Mesangial cell (primary cell): Measurements from ENCODE around the genes ZNF583, ZNF71, ZNF772, ZNF419, A1BG and ZNF324.

DNA sequence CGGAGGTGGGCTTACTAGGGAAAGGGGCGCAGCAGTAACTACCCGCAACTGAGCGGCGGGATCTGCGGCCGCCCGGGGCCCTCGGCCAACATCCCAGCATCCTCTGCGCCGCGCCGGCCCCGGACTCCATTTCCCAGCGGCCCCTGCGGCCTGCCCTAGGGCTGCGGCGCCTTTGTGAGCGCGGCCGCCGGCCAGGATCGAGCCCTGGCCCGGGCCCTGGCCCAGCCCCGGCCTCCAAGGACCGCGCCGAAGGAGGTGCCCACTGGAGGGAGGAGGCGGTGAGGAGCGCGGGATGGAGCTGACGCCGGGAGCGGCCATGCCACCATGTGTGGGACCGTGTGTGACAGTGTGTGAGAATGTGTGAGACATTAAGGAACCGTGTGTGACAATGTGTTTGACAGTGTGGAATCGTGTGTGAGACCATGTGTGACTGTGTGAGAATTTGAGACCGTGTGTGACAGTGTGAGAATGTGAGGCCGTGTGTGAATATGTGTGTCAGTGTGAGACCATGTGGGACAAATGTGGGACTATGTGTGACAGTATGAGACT lies at the start of gene ZNF583:
Gene ZNF583, plus strand, starts transcription at position 158 of the 549 bp plus-strand sequence.
- RAMPAGE, long total RNA: start-site peak on the plus strand centred at position 157 of the sequence, 19 bp wide, 98 reads

- RAMPAGE, long total RNA: no peak
Observed at GRCh38 chr19:56476727-56477059, 452 bp downstream of the ZNF667 start.

DNA sequence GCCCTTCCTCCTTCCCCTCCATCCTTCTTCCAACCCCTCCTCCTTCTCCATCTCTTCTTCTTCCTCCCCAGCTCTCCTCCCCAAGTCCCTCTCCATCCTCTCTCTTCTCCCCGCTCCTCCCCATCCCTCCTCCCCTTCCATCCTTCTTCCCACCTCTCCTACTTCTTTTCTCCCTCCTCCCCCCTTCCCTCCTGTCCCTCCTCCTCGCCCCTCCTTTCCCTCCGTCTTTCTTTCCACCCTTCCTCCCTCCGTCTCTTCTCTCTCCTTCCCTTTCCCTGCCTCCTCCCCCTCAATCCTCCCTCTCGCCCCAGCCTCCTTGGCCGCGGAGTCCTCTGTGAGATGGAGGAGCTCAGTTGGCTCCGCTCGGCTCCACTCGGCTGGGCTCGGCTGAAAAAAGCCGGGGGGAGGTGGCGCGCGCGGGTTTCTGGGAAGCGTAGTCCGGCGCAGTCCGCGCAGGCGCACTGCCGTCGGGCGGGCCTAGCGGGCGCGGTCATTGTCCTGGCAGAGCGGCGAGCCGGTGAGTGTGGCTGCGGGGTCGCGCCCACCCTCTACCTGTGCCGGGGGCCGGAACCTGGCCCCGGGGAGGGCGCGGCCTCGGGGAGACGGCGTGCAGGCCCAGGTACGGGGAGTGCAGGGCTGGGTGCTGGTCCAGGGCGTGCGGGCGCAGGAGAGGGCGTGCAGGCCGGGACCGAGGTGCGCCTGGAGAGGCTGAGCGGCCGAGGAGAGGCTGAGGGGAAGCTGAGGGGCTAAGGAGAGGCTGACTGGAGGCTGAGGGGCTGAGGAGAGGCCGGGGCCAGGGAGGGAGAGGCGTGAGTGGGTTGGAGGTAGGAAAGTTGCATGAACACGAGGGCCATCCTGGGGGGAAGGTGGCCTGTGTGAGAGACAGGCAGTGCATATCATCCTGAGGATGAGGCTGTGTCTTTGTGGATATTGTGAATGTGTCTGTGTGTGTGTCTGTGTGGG lies at the start of gene ZNF71:
Gene ZNF71, plus strand, starts transcription at position 493 of the 963 bp plus-strand sequence.
- RAMPAGE, long total RNA: start-site peak on the plus strand centred at position 483 of the sequence, 27 bp wide, 103 reads

GRCh38 chr19:57211971-57213189 lies 18.4 kb upstream of the AURKC start:
- RAMPAGE, long total RNA: no peak

- RAMPAGE, long total RNA: no peak
Observed at GRCh38 chr19:57317480-57317960, 2.8 kb upstream of the ZNF543 start.

- RAMPAGE, long total RNA: no peak
Observed at GRCh38 chr19:57434785-57435020, 422 bp upstream of the ZNF749 start.

- RAMPAGE, long total RNA: start-site peak on the minus strand at chr19:57477545-57477555, 29 reads
Observed at GRCh38 chr19:57476916-57477959, at the start of gene ZNF772. Gene ZNF772, minus strand, starts transcription at chr19:57477566.

DNA sequence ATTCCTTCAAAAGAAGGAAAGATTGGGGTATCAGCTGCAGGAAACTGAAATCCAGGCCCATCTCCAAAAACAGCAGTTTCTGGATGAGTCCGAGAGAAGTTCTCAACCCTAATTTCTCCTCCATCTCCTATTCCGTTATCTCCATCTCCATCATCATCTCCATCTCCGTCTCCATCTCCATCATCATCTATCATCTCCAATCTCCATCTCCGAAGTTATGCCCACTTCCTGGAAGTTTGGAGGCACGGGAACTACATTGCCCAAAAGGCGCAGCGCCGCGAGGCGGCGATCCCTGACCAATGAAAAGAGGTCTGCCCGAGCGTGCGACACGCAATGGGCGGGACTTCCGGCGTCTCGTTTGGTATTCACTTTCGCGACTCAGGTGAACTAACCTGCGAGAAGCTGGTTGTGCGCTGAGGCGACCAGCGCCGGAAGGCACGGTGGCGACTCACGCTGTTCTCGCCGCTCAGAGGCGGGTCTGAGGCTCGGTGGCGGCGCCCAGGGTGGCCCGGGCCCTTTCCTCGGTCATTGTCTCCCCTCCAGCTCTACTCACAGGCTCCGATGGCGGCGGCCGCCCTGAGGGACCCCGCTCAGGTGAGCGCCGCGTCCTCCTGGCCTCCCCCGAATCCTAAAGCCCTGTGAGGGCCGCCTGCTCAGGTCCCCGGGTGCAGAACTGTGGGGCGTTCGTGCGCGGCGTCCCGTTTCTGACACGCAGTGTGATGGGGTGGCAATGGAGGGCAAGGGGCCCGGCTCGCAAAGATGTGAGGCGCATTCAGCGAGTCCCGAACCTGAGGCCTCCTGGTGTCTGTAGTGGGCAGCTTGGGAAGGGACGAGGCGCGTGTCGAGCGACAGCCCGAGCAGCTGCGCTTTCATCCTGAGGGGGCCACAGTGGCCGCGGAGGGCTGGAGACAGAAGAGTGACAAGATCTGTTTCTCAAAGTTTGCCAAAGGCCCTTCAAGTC lies at the start of gene ZNF419:
Gene ZNF419, plus strand, starts transcription at position 361 of the 961 bp plus-strand sequence.
- RAMPAGE, long total RNA: no peak

GRCh38 chr19:57815208-57815976 lies 679 bp upstream of the ZNF552 start:
- RAMPAGE, long total RNA: no peak

- RAMPAGE, long total RNA: no peak
Observed at GRCh38 chr19:57870919-57871645, 17.8 kb downstream of the ZNF814 start.

DNA sequence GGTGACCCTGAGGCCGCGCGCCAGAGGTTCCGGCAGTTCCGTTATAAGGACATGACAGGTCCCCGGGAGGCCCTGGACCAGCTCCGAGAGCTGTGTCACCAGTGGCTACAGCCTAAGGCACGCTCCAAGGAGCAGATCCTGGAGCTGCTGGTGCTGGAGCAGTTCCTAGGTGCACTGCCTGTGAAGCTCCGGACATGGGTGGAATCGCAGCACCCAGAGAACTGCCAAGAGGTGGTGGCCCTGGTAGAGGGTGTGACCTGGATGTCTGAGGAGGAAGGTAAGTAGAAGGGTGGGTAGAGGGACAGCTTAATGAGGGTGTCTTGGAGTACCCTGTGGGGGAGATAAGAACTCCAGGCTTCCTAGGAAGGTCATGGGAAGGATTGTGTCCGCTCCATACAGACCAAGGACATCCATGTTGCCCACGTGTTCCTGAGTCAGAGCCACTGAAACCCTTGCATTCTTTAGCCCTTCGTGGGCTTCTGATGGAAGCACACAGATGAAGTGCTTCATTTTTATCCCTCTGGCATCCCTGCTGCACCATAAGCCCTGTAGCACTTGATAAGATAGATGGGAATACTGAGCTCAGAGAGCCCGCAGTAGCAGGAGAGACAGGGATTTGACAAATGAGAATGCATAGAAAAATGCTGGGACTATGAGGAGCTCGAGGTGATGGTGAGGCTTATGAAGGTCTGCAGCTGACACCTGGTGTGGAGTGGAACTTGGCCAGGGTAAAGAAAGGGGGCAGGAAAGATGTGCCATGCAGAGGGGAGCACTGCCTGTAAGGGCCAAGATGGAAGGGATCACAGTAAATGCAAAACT lies 21.6 kb upstream of the ZNF544 start:
- RAMPAGE, long total RNA: no peak

DNA sequence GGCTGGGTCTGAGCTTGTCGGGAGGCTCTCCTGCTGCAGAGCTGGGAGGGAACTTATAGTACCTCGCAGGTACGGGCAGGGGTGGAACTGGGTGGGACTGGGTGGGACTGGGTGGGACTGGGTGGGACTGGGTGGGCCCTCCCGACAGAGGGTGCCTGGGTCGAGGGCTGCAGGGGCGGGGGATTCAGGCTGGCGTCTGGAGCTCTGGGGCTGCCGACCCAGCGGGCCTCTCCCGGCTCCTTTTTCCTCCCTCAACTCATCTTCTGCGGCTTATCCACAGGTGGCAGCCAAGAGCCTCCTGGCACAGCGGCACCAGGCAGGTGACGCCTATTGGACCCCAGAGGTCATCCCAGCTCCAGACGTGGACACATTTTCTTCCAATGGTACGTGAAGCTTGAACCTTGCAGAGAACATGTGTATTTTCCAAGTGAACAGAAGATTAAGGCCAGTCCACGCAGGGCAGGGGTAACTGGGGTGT lies 513 bp downstream of the ZNF544 start:
- RAMPAGE, long total RNA: no peak

DNA sequence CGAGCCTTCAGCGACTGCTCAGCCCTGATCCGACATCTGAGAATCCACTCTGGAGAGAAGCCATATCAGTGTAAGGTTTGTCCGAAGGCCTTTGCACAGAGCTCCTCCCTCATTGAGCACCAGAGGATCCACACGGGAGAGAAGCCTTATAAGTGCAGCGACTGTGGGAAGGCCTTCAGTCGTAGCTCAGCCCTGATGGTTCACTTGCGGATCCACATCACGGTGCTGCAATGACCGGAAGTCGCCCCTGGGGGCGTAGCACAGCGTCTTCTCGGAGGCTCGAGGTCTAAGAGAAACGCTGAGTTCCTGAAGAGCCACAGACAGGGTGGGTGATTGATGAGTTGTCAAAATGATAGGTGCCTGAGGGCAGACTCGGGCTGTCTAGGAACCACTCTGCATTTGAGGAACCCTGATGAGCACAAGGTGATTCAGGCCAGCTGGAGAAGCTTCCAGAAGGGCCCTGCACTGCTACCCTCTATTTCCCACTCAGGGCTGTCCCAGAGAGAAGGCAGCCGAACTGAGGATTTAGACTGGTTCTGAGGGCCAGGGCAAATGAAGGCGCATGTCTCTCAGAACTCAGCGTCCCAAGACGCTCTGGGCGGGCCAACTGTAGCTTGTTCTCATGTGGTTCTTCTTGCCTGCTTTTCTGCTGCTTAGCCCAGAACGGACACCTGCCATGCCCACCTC lies 12.4 kb downstream of the ZSCAN22 start:
- RAMPAGE, long total RNA: no peak

DNA sequence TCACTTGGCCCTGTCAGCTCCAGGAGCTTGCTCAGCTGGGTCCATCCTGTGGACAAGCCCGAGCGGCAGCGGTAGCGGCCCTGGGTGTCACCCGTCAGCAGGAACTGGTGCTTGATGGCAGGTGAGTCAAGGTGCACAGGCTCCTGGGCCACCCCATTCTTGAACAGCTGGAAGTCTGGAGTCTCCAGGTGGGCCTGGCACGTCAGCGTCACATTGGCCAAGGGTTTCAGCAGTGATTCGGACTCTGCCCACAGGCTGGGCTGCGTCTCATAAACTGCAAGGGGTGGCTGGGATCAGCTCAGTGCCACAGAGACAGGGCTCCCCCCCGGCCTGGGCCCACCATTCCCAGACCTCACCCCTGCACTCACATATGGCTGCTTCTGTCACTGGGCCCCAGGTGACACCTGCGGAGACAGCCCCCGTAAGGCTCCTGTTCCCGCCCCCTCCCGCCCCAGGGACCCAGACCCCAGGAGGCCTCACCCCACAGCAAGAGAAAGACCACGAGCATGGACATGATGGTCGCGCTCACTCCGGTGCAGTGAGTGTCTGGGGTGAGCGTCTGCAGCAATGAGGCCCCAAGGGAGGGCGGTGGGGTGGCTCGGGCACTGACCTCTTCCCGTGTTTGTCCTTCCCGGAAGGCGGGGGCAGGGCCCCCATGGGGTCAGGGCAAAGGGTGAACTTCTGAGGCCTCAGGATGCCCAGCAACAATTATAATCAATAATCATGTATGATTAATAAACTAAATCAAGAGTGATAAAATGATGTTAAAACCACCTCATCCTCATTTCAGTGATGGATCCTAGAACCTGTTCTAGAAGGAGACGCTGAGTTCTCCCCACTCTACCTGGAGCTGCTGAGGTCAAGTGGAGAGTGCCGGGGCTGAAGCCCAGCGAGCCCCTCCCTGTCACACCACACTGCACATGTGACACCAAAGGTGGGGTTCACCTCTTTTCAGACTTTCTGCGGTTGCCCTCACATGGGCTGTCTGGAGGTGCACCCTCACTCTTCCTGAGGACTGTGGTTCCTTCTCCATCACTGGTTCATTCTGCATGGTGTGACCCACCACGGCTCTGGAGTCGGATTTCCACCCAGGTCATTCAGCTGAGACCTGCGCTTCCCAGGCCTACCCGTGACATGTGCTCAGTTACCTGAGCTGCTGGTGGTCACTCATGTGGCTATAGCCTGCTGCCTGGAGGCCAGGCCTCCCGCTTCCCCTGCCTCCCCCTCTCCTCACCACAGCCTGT lies at the start of gene A1BG:
Gene A1BG, minus strand, starts transcription at position 569 of the 1,244 bp plus-strand sequence.
- RAMPAGE, long total RNA: no peak

DNA sequence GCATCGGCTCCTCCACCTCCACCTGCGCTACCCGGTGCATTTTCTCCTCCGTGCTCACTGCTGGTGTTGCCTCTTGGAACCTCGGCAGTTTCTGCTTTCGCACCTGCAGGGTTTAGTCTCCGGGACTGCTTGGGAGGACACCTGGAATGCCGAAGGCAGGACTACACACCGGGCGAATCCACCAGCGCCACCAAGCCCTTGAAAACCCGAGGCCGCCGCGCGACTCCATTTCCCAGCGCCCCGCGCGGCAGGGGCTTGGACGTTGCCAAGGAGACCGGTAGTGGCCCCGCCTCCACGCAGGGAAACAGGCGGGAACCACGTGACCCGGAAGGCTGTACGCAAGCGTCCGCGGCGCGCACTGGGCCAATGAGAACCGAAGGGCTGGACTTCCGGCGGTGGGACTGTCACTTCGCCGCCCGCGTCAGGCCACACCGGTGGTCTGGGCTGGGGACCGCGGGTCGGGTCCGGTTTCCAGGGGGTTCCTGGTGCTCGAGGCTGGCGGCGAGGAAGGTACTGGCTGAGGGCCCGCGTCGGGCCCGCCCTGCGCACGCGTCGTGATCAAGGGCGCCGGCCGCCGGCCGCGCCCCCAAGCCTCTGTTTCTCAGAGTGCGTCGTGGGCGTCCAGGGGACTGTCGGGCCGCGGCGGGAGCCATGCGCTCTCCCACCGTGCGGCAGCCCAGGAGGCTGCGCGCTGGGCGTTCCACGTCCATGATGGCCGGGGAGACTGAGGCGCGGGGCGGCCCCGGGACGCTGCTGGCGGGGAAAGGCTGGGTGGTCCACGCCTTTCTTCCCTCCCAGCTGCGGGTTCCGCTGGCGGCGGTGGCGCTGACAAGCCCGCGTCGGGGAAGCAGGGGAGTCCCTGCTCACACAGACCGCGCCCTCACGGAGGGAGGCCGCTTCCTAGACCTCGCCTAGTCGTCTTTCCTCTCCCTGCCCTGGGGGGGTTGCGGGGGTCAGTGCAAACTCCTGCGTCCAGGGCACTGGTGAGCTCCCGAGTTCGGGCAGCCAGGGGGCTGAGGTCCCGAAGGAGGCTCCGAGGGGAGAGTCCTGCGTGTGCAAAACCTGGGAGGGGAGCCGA lies at the start of gene ZNF324:
Gene ZNF324, plus strand, starts transcription at position 407 of the 1,078 bp plus-strand sequence.
- RAMPAGE, long total RNA: no peak

GRCh38 chr19:58513548-58514448 lies 2.0 kb upstream of the SLC27A5 start:
- RAMPAGE, long total RNA: no peak

DNA sequence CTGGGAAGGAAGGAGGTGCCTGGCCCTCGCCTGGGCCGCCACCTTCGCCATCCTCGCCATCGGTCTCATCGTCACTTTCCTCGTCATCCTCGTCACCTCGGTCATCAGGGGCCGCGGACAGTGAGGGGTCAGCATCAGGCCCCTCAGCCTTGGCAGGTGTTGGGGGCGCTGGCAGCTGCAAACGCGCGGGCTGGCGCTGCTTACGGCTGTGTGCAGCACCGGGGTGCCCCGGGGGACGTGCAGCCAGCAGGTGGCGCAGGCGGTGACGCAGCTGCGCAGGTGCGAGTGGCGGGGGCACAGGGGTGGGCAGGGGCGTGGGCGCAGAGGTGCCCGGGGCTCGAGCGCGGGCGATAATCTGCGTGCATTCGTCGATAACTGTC lies 2.7 kb downstream of the ZBTB45 start:
- RAMPAGE, long total RNA: no peak

GRCh38 chr19:58559455-58559644 lies 939 bp upstream of the UBE2M start:
- RAMPAGE, long total RNA: no peak

DNA sequence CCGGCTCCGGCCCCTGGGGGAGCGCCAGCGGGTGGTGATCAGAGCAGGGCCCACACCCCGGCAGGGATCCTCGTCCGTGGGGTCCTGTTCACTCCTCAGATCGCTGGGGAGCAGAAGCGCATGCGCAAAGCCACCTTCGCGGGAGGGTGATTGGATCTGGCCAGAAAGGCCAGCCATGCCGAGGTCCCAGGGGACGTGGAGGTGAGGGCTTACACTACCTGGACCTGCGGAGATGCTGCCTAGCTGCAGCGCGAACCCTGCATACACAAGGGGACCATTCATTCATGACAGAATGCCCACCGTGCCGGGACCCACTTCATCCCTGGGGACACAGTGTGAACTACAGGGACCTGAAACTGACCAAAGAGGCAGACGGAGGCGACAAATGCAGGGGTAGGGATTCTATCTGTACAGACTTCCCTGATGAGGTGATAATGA lies 4.9 kb upstream of the UBE2M start:
- RAMPAGE, long total RNA: no peak

DNA sequence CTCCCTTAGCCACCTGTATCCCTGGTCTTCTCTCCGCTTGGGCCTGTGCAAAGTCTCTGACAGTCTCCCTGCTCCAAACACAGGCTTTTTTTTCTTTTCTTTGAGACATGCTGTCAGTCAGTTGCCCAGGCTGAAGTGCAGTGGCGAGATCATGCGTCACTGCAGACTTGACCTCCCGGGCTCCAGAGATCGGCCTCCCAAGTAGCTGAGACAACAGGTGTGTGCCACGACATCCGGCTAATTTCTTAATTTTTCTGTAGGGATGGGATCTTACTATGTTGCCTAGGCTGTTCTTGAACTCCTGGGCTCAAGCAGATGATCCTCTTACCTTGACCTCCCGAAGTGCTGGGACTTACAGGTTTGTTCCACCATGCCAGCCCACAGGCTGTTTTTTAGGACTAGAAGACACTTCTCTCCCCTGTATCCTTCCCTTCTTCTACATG lies 1.5 kb downstream of the MZF1 start:
- RAMPAGE, long total RNA: no peak